ENCODE measurements around a stretch of chr2.

DNA sequence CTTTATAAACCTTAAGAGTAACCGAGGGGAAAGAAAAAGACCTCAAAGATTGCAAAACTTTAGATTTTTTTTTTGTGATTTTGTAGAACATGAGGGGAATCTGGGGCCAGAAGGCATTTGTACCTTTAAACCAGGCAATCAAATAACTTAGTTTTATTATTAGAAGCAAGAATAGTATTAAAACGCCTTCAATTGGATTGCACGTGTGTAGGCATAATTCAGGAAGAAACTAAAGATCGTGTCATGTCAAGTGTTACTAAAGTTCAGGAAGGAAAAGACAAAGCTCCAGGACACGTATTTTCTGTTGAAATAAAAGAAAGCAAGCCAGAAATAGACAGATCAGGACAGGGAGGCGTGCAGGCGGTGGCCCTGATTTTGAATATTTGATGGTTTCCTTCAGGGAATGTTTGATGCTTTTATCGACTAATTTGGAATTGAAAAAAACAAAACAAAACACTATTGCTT, 2.2 kb downstream of the ACKR3 start:
- RRBS: no CpG with 5 or more reads among the region's 8 CpGs

DNA sequence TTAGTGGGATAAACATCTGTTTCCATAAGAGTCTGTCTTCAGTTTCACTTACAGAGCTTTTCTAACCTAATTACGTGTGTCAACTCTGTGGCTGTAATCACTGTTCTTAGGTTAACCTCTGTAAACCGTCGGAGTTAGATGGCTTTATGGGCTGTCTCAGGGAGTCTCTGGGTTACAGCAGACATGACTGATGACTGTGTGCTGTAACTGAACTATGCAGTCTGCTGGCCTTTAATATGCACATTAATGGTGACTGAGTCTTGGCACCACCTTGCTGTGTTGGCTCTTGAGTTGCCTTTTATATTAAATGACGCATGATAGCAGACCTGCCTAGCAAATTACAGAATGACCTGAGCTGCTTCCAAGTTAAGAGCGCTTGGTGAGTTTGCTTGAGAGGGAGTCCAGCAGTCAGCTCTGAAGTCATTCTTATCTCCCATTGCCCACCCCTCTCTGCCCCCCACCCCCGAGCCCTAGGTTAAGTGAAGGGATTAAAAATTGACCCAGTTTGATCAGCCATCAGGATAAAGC, 90.2 kb downstream of the ACKR3 start:
- RRBS: no CpG with 5 or more reads among the region's 6 CpGs

DNA sequence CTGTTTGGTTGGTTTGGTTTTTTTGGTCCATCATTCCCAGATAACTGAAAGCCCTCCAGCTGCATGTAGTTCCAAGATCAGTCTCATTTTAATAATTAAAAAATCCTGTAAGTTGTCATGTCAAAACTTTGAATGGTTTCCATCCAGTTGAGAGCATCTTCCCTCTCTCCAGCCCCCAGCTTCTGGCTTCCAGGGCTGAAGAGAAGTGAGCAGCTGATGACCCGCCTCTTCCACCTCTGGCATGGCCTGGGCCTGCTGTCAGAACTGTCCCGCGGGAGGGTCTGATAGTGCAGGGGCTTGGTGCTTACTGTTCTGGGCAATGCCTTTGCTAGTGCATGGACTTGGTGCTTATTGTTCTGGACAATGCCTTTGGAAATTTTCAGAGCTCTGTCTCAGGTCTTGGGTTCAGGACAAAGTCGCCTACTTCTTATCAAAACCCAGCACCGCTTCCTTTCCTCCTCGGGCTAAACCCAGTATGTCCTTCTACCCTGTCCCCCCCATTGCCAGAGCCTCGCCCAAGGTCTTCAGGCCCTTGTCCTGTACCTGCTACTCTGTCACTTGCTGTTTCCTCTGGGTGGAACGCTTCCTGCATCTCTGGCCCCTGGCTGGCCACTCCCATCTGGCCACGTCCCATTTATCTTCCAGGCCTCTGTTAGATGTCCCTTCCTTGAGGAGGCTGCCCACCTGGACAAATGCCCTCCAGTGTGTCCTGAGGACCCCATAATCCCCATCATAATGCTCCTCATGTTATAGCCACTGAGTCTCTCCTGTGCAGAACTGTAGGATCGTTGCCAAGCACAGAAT, 149.6 kb downstream of the ACKR3 start:
- RRBS: no CpG with 5 or more reads among the region's 10 CpGs

DNA sequence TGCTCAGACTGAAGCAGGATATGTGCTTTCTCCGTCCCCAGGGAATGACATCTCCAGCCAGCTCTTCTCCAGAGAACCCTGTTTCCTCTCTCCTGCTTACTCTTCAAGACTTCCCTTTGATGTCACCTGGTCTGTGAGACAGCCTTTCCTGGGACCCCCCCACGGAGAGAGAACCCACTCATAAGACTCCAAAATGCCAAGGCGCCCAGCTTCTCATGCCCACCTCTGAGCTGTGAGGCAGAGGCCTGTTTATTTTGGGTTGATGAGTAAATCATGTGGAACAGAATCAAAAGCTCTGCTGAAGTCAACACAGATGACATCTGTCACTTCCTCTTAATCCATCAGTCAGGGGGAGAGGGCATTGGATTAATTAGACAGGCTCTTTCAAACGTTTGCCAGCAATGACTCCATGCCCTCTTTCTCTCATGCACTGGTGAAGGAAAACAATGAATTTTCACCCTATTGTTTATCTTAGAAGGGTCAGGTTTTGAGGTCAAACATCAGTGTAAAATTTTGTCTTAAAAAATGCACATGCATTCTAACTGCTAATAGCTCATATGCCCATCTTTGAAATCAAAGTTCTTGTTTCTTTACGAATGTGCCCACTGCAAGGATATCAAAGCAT, 184.0 kb downstream of the ACKR3 start:
- RRBS: no CpG with 5 or more reads among the region's 5 CpGs

GRCh38 chr2:237059200-237059928, 26.3 kb upstream of the COPS8 start:
- RRBS: no CpG with 5 or more reads among the region's 10 CpGs

GRCh38 chr2:237081573-237082067, 4.1 kb upstream of the COPS8 start:
- RRBS: no CpG with 5 or more reads among the region's 8 CpGs

GRCh38 chr2:237086084-237086623, 465 bp downstream of the COPS8 start:
- RRBS: no CpG with 5 or more reads among the region's 22 CpGs

- RRBS: no CpG with 5 or more reads among the region's 7 CpGs
Observed at GRCh38 chr2:237155875-237156362, 70.2 kb downstream of the COPS8 start.

DNA sequence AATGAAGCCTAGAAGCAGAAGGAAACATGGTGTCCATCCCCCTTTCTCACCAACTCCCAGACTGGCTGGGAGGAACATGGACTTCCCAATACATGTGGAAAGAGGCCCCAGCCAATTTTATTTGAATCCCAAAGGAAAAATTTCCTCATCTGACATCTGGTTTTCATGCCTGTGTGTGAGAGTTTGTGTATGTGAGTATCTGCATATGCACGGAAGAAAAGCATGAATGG, 84.3 kb downstream of the COPS8 start:
- RRBS: no CpG with 5 or more reads among the region's 1 CpG

- RRBS: no CpG with 5 or more reads among the region's 5 CpGs
Observed at GRCh38 chr2:237234054-237234824, 148.6 kb downstream of the COPS8 start.

GRCh38 chr2:237254496-237255021, 159.4 kb downstream of the COL6A3 start:
- RRBS: no CpG with 5 or more reads among the region's 2 CpGs

- RRBS: no CpG with 5 or more reads among the region's 2 CpGs
Observed at GRCh38 chr2:237300039-237300385, 114.0 kb downstream of the COL6A3 start.

- RRBS: no CpG with 5 or more reads among the region's 7 CpGs
Observed at GRCh38 chr2:237321075-237321606, 92.8 kb downstream of the COL6A3 start.

- RRBS: no CpG with 5 or more reads among the region's 22 CpGs
Observed at GRCh38 chr2:237368602-237369274, 45.2 kb downstream of the COL6A3 start.

DNA sequence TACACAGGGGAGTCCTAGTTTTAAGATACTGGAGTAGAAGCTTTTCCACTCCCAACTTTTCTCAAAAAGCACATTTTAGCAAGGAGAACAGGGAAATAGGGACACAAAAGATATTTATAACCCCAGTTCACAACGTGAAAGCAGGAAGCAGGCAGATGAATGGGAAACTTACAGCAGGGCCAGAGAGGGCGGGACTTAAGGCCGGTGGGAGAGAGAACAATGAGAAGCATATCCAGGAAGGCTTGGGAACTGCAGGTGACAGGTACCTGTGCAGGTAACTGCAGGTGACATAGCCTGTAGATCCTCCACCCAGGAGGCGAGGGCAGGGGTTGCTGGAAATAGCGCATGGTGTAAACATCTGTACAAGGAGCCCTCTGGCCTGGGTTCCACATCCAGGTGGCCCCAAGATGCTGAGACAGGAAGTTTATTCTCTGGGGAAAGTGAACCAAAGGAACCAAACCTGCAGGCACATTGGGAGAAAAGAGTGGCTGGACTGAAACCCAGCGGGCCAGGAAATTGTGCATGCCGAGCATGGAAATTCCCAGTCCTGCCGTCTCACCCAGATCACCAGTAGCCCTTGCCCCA, 24.2 kb upstream of the COL6A3 start:
- RRBS: no CpG with 5 or more reads among the region's 8 CpGs

GRCh38 chr2:237451401-237451839, 35.6 kb upstream of the MLPH start:
- RRBS: 100% methylated on average over 2 of the region's 19 CpGs

DNA sequence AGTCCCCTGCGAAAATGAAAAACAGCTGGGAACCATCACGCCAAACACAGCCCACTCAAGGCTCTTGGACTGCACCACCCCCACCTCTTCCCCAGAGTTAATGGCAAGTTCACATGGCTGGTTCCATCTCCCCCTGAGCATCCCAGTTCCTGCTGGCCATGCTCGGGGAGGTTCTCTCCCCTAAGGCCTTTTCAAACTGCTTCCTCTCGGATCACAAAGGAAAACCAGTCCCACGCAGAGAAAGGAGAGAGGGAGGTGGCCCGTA, 35.1 kb upstream of the MLPH start:
- RRBS: no CpG with 5 or more reads among the region's 6 CpGs

- RRBS: no CpG with 5 or more reads among the region's 10 CpGs
Observed at GRCh38 chr2:237469547-237470023, 17.5 kb upstream of the MLPH start.

DNA sequence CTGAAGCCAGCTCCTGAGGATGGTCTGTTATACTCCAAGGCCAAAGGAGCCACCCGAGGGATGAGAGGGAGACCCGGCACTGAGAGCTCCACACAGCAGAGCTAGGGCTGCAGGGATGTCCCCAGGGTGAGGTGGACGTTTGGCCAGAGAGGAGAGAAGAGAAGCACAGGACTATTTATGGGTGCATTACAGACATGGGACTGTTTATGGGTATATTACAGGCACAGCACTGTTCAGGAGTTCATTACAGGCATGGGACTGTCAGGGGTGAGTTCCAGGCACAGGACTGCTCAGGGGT, 15.2 kb upstream of the MLPH start:
- RRBS: no CpG with 5 or more reads among the region's 3 CpGs

- RRBS: no CpG with 5 or more reads among the region's 7 CpGs
Observed at GRCh38 chr2:237476108-237476371, 11.0 kb upstream of the MLPH start.